Subcutaneous preadipocyte (primary cell): ENCODE measurements around the gene GJE1.

GRCh38 chr6:139176917-139178008 is 42.4 kb downstream of the HECA start:
- CAGE, long polyA plus RNA: no peak

GRCh38 chr6:139219270-139219788 is 72.5 kb downstream of the TXLNB start:
- CAGE, long polyA plus RNA: no peak

DNA sequence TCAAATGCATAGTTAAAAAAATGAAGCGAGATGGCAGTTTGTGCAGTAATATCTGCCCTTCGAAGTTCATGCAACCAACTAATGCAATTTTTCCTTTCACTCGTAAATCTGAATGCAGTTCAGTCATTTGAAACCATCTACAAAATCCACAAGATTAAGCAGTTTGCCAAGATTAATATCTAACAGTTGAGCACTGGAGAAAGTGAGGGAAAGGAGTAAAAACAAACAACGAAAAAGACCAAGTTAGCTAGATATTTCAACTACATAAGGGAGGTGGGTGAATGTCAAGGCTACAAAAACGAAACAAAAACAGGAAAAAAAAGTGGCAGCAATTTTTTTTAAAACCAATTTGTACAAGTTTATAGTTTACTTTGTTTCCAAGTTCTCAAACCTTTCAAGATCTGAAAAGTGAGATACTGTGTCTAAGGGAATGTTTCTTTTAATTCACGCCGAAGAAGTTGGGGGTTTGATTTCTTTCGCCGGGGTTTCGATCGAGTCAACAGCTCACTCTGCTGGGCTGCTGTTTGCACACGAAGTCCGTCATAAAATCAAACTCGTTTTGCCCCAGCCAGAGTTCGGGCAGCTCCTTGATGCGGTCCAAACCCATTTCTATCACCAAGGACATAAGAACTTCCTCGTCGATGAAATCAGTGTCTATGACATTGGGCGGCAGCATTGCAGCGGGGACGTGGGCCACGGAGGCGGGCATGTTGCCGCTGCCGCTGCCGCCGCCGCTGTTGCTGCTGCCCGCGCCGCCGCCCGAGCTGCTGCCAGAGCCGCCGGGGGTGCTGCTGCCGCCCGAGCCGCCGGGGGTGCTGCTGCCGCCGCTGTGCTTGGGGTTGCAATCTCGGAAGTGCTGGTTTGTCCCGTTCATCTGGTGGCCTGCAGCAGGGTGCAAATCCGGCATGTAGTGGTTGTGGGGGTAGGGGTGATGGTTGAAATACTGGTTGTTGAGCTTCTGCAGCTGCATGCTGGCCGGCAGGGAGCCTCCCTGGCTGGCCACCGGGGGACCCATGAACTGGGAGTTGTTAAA is 1.5 kb downstream of the CITED2 start:
- CAGE, long polyA plus RNA: no peak

DNA sequence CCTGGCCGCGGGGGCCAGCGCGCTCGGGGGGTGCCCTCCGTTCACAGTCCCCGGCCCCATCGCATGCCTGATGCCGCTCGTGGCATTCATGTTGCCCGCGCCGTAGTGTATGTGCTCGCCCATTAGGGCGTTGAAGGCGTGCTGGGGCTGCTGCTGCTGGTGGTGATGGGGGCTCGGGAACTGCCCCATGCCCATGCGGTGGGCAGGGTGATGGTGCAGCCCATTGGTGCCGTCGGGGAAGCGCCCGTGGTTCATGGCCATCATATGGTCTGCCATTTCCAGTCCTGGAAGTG is 833 bp downstream of the CITED2 start:
- CAGE, long polyA plus RNA: no peak

GRCh38 chr6:139990901-139991251 is 616.4 kb upstream of the CITED2 start:
- CAGE, long polyA plus RNA: no peak

DNA sequence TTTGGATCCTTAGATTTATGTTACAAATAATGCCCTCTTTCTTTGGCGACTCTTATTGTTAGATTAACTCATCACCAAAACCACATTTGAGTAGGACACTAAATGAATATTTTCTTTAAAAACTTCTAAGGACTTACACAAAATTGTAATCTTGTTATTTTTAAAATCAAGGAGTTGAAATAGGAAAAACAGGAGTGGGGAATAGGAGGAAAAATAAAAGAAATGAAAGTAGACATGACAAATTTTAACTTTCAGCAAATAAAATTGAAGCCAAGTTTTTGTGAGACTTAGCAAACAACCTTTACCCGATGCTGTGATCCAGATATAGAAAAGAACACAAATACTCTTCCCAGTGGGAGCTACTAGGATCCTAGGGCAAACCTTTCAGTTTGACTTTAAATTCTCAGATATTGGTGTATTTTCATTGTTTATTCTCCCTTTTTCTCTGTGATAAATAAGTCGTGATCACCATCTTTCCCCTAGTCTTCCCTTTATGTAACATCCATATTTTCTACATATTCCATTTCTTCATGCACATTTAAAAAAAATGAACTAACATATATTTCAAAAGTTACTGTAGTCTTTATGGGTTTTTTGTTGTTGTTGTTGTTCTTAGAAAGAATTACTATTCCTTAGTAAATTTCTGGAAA is 968.7 kb upstream of the CITED2 start:
- CAGE, long polyA plus RNA: no peak

DNA sequence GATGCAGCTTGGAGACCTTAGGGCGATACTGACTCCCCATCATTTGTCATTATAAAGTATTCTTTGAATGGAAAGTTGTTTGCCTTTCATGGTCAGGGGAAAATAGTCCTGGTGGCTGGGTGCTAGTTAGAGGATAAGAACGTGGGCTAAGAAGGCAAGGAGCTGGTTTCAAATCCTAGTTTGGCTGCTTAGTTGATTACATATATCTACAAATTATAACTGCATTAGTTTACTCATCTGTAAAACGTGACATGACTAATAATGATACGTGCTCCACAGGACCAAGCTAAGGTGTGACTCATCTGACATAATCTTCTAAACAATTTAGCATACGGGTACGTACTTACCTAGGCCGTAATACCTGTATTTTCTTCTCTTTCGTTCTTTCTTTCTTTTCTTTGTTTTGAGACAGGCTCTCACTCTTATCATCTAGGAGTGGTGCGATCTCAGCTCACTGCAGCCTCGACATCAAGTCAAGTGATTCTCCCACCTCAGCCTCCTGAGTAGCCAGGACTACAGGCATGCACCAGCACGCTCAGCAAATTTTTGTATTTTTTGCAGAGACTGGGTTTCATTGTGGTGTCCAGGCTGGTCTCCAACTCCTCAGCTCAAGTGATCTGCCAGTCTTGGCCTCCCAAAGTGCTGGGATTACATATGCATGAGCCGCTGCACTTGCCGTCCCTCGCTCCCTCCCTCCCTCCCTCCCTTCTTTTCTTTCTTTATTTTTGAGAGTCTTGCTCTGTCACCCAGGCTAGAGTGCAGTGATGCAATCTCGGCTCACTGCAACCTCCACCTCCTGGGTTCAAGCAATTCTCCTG is 1274.2 kb upstream of the GJE1 start:
- CAGE, long polyA plus RNA: no peak

GRCh38 chr6:140897819-140898813 is 1234.6 kb upstream of the GJE1 start:
- CAGE, long polyA plus RNA: no peak

GRCh38 chr6:142132853-142133177 is at the start of gene GJE1:
GJE1 (plus strand) TSS chr6:142132925.
- CAGE, long polyA plus RNA: no peak

DNA sequence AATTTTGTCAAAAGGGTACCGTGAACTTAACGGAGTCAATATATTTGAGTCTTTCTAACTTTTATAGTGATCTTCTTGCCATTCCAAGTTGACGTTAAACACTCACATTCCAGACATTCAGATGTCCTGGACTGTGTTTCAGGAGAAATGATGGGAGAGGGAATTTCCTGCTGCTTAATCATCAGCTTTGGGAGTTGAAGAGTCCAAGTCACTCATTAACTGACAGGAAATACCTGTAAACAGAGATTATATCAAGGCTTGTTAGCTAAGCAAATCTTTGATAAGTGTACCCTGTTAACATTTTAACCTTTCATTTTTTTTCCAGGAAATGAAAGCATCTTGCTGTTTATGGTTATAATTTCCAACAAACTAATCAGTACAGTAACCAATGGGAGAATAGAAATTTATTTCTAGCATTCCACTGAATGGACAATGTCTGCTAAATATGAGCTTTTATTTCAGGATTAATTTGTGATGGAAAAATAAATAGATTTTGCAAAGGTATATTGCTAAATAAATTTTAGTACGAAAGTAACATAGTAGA is 73.5 kb downstream of the ADGRG6 start:
- CAGE, long polyA plus RNA: no peak

DNA sequence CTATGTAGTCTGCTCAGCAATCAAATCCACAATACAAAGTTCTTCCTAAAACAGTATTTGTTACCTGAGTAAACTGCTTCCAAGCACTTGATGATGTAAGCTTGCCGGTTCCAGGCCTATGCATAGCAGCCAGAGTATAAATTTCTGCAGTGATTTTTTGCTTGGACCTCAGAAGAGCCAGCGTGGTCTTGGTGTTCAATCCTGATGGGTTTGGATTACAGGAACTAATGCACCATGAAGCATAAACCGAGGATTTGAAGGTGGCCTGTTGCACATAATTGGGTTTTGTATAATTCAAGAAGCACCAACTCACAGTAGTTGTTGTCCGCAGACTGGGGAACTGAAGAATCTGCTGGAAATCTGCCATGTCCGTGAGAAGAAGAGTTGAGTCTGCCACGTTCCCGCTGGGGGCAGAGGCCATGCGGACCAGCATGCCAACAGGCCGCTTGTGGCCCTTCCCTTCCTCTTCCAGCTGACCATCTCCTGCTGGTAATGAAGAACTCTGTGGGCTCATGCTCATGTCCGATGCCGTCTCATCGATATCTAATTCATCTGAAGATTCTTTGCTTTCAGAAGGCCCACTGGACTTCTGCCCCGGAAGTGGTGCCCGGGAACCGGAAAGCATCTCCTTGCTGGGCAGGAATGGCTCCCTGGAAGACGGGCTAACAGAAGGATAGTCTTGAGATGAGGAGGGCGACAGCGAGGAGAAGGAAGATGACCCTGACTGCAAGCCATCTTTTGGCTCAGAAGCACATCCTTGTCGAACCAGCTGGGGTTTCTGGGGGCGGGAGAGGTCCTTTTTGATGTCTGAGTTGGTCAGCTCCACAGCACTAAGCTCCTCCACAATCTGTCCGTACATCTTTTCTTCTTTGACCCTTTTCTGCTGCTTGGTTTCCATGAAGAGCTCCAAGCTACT is 175.2 kb downstream of the HIVEP2 start:
- CAGE, long polyA plus RNA: no peak

DNA sequence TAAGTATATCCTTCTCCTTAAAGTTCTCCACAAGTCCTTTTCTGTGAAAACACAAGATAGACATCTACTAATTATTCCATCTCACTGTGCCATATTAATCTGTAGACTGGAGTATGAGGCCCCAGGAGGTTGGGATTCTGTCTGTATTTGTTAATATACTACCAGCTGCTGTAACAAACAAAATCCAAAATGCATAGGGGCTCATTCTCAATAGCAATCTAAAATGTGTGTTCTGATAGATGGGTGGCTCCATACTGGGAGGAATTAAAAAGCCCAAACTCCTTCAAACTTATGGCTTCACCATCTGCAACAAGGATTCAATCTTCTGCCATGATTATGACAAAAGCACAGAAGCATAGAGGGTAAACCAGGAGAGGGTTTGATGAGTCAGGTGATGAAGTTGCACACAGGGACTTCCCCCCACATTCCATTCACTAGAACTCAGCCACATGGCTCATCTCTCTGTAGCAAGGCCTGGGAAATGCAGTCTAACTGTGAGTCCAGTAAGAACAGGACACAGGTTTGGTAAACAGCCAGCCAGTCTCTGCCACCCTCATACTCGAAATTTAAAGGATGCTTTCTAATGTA is 143.0 kb downstream of the HIVEP2 start:
- CAGE, long polyA plus RNA: no peak

DNA sequence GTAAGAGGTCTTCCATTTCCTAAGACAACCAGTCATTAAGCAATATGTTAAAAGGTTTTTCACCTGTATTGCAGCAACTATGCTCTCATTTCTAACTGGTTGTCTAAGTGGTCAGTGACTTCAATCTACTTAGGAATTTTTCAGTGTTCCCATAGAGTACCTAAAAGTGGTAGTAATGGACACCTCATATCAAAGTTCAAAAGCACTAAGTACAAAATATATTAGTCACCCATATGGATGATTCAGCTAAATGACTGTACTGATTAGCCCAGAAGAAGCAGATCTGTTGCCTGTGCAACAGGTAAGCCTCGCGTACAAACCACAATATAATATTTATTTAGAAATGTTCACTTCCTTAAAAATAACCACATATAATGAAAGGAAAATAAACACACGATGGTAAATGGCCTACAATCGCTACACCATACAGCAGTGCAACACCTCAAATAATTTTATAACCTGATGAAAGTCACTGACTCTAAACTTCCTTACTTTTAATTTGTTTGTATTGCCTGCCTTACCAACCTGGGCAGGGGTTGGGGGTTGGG is 106.1 kb downstream of the HIVEP2 start:
- CAGE, long polyA plus RNA: no peak

GRCh38 chr6:142918102-142918723 is 26.8 kb downstream of the HIVEP2 start:
- CAGE, long polyA plus RNA: no peak

- CAGE, long polyA plus RNA: no peak
These were observed 17.7 kb downstream of the HIVEP2 start for GRCh38 chr6:142927327-142927607.

DNA sequence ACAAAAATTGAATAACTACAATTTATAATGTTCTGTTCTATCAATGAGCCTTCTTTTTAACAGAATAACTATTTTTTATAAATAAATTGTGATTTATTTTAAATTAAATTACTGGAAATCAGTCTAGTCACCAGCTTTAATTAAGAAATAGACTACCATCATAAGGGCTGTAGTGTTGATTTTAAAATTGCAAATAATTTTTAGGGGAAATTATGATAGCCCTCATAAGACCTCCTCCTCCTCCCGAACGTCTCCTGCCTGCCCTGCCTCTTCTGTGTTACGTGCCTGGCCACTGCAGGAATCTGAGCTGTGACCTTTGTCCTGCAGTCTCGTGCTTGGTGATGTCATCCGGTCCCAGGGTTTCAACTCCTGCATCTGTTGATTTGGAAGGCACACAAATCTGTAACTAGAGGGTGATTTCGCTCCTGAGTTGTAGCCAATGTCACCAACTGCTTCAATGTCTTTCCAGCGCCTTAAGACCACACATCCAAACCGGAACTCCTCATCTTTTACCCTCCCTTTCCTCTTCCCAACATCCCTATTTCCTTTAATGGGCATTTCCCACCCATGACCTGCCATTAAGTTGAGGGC is 163.2 kb downstream of the AIG1 start:
- CAGE, long polyA plus RNA: no peak

- CAGE, long polyA plus RNA: no peak
These were observed 54.0 kb downstream of the ADAT2 start for GRCh38 chr6:143396439-143397030.

DNA sequence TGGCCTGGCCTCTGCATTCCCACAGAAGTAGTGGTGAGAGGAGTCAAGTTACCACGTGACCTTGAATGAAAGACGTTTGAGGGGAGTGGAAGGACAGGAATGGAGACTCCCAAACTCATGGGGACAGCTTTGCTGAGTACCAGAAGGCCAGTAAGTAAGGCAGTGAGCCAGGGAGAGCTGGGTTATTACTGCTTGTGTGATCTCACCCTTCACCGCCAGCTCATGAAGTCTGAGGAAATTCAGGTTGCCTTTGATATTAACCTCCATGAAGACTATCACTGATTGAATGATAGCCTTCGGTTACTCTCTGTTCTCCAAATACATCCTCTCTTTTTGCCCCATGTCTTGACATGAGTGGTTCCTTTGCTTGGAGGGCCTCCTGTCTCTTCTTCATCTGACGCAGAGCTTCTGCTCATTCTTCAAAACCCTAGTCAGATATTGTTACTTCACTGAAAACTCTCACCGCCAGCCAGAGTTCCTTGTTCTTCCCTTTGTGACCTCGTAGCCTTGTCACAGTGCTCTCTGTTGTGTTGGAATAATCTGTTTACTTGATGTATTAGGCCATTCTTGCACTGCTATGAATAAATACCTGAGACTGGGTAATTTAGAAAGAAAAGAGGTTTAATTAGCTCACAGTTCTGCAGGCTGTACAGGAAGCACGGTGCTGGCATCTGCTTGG is 50.2 kb upstream of the FUCA2 start:
- CAGE, long polyA plus RNA: no peak

DNA sequence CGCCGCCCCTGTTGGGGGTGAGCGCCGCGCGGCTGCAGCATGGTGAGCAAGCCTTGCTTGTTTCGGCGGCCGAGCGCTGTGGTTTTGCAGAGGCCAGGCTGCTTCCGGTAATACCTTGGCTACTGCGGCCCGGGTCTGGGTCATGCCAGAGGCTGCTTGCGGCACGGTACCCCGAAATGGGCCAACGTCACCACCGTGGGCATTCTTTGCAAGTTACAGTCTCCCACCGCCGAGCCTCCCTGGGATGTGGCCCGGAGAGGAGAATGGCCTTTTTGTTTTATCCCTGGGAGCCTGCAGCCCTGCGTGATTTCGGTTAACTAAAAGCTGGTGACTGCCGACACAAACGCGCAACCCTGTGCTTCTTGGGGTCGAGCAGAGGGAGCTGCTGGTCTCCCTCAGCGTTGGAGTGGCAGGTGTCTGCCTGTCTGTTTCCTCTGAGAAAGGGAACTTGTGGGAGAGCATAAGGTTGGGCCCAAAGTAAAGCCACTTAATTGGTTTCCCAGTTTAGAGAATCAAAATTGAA is 362 bp downstream of the LTV1 start:
- CAGE, long polyA plus RNA: no peak

DNA sequence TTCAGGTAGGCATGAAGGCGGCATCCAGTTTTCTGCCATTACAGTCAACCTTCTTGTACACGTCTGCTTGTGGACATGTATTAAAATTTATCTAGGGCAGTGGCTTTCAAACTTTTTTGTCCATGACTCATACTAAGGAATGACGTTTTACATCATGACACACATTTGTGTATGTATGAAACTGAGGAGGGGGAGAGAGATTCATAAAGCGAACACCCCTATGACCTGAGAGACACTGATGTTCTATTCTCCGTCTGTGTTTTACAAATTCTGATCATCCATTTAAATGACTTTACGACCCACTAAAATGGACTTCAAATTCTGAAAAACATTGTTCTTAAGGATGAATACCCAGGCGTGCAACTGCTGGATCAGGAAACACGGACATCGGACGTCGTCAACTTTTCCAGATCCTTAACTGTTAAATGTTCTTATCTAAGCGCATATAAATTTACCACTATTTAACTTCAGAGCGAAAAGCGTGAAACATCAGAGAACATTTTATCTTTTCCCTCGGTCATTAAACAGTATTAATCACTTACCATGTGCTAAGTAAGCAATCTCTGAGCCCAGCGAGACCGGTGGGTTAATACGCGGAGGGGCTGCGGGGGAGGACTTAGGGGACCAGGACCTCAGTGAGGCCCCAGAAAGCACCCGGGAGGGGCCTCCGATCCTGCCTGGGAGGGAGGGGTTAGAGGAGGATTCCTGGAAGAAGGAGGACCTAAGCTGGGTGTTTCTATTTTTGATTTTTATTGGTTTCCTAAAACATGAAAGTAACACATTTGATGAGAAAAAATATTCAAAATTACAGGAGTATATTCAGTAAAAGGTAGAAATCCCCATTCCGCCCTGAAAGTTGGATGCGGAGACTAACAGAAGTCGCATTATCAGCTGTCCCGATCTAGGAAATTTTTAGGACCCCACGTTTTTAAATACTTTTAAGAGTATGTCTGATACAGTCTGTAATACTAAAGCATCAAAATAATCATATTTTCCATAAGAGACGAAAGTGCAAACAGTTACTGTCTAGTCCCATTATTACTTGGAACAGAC is 1.0 kb downstream of the PLAGL1 start:
- CAGE, long polyA plus RNA: no peak